Mammary microvascular endothelial cell (primary cell): ENCODE measurements around the genes TRIM72, PYDC1 and GPT2.

DNA sequence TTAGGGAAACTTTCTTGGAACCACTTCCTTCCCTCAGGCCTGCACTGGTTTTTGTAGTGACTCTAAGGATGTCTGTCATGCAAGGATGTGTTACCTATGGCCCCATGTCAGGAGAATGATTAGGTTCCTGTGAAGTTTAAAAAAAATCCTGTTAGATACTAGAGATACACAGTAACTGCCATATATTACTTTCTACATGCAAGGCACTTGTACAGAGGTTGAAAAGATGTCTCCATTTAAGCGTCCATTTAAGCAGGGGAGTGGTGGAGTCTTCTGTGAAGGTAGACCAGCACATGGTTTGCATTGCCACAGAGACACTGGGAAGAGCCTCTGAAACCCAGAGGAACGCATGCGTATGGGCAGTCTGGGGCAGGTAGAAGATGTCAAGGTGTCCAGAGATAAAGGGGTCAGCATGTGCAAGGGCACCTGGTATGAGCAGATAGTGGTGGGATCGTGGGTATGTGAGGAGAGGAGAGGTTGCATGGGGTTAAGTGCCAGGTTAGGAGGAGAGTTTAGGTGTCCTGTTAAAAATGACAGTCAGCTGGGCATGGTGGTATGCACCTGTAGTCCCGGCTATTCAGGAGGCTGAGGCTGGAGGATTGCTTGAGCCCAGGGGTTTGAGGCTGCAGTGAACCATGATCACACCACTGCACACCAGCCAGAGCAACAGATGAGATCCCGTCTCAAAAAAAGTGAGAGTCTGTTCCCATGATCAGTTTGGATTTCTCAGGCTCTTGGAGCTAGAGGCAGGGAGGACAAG lies 3.2 kb downstream of the PYCARD start:
- RAMPAGE, long total RNA = no peak

- RAMPAGE, long total RNA = no peak
Measured at GRCh38 chr16:31213735-31214582, at the start of gene TRIM72. TRIM72 (plus strand) TSS chr16:31214119.

DNA sequence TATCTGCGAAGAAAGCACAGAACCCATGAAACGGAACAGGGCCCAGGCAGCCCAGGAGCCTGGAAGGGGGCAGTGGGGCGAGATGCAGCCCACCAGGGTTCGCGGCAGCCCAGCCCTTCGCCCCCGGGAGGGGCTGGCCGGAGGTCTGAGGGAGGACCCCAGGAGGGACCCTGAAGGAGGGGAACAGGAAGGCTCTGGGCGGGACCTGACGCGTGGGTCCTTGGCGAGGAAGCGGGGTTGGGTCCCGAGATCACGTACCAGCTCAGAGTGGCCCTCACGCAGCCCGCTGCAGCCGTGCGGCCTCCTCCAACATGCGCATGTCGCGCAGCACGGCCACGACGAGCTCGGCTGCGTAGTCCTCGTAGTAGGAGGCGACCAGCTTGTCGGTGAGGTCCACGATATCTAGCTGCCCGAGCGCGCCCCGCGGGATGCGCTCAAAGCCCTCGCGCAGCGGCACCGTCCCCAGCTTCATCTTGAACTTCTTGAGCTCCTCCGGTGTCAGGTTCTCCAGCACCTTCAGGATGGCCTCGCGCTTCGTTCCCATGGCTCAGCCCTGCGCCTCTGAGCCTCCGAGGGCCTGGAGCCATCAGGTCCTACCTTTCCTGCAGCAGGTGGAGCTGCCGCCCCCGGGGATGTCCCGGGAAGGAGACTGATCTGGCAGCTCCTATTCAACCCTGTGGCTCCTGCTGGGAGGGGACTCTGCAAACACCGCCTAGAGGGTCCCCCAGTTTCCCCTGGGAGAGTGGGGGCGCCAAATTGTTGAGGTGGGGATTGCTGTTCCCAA lies at the start of gene PYDC1:
Gene PYDC1 (minus strand): TSS at position 651 of the 784 bp plus-strand sequence.
- RAMPAGE, long total RNA = no peak

DNA sequence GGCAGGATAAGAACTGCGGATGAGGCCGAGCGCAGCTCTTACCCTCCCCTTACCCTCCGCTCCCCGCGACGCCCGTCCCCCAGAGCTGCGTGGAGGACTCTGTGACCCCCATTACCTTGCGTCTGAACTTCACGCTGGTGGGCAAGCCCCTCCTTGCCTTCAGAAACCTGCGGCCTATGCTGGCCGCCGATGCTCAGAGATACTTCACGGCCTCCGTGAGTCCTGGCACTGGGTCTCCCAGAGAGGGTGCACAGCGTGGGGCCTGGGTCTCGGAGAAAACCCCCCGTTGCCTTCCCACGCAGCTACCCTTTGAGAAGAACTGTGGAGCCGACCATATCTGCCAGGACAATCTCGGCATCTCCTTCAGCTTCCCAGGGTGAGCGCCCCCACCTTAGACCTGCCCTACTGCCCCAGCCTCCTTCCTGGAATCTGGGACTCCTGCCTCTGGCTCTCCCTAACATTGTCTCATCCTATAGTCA lies 17.4 kb downstream of the ITGAX start:
- RAMPAGE, long total RNA = no peak

GRCh38 chr16:31395665-31396069 lies 2.5 kb downstream of the ITGAD start:
- RAMPAGE, long total RNA = no peak

DNA sequence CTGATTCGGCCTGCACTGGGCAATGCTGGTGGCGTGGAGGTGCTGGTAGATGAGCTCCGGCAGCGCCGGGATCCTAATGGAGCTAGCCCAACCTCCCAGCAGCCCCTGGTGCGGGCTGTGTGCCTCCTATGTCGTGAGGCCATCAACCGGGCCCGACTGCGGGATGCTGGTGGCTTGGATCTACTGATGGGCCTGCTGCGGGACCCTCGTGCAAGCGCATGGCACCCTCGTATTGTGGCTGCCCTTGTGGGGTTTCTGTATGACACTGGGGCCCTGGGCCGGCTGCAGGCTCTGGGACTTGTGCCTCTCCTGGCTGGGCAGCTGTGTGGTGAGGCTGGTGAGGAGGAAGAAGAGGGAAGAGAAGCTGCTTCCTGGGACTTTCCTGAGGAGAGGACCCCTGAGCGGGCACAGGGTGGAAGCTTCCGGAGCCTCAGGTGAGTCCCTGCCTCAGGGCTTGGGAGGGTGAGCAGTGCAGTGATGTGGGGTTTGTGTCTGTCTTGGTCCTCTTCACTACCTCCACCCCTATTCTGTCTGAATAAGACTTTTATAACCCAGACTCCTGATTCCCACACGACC lies 3.3 kb downstream of the ARMC5 start:
- RAMPAGE, long total RNA = no peak

DNA sequence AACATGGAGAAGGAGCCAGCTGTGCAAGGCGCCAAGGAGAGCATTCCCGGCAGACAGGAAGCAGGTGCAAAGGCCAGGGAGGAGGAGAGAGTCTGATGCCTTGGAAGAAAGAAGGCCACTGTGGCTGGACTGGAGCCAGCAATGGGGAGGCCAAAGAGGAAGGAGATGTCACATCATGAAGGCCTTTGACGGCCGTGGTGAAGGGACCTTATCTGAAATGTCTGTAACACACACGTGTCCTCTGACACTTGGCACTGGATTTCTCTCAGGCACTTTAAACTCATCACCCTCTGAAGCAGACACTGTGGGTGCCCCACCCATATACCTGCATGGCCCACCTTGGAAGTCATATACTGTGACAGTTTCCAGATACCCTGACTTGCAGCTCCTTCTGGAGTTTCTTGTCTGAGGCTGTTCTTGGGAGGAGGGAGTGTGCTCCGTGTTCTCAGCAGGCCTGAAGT lies 2.0 kb upstream of the SLC5A2 start:
- RAMPAGE, long total RNA = no peak

- RAMPAGE, long total RNA = no peak
Measured at GRCh38 chr16:31484472-31485548, 1.9 kb downstream of the SLC5A2 start.

DNA sequence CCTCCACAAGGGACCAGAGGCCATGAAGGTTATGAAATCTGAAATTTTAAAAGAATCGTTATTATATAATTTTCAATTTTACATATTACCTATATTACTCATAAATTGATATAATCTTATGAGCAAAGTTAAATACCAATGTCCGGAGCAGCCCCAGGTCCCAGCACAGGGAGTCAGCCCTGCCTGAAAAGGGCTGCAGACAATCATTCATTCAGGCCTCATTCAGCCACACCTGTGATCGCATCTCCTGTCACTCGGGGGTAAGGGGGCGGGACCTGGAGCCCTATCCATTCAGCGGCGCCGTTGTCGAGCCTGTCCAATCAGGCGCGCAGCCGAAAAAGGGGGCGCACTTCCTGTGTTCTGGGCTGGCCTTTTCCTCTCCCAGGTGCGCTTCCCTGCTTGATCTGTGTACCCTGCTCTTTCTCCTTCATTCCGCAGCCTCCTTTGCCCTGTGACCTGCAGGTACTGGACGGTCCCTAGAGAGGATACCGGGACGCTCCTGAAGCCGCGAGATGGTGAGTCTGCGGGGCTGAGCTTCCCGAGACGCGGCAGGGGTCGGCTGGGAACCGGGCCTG lies 12.7 kb upstream of the KRBOX5 start:
- RAMPAGE, long total RNA = no peak

- RAMPAGE, long total RNA = no peak
Measured at GRCh38 chr16:31703095-31703643, 9.9 kb upstream of the KRBOX5 start.

DNA sequence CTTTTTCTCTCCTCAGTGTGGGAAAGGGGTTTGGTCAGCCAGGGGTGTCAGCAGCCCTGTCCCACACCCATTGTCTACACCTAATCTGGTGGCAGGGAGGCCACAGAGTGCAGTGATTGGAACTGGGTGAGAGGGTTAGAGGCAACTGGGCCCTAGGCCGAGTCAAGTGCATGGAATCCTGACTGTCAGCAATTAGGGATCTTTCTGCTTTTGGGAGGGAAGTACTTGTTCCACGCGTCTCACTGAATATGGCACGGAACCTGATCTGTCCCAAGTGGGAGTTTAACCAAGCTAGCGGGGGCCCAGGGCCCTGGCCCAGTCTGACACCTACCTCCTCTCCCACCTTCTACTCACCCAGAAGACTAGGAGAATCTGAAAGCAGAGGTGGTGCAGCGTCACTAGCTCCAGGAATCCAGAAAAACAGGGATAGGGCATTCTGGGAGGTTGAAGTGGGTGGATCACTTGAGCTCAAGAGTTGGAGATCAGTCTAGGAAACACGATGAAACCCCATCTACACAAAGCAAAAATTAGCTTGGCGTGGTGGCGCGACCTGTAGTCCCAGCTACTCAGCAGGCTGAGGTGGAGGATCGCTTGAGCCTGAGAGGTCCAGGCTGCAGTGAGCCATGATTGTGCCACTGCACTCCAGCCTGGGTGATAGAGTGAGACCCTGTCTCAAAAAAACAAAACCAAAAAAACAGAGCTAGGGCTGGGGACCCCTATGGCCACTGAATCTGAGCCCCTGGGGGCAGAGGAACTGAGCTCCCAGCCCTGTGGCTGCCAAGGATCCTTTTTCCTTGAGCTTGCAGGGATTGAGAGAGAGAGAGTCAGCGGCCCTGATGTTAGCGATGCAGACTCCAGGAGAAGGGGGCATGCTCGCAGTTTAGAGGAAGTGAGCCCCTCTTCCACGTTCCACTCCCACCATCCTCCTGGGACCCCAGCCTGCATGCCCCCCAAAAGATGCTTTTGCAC lies 2.8 kb upstream of the KRBOX5 start:
- RAMPAGE, long total RNA = no peak

GRCh38 chr16:31873393-31873687 lies 267 bp upstream of the ZNF267 start:
- RAMPAGE, long total RNA = no peak

DNA sequence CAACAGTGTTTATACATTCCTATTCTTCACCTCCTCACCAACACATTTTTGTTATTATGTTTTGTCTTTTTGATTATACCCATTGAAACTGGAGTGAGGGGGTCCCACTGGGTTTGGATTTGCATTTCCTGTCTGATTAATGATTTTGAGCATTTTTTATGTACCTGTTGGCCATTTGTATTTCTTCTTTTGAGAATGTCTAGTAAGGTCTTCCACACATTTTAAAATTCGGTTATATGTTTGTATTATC lies 21.9 kb downstream of the ZNF267 start:
- RAMPAGE, long total RNA = no peak

DNA sequence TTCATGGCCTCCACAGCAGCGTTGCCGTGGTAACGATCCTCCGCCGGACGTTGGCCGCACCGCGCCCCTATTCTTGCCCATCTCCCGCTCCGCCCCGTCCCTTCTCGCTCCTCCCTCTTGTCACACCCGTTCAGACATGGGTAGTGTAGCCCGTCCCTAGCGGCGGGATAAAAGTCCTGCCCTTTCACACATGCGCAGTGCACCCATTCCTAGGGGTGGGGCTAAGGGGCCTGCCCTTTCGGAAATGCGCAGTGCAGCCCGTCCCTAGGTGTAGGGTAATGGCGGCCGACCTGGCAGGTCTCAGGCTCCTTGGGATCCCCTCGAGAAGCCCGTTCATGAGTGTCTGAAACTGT lies 849 bp downstream of the TP53TG3D start:
- RAMPAGE, long total RNA = no peak

GRCh38 chr16:34160041-34160336 lies 700.6 kb downstream of the TP53TG3F start:
- RAMPAGE, long total RNA = no peak

GRCh38 chr16:35207423-35207715 lies 1748.0 kb downstream of the TP53TG3F start:
- RAMPAGE, long total RNA = no peak

DNA sequence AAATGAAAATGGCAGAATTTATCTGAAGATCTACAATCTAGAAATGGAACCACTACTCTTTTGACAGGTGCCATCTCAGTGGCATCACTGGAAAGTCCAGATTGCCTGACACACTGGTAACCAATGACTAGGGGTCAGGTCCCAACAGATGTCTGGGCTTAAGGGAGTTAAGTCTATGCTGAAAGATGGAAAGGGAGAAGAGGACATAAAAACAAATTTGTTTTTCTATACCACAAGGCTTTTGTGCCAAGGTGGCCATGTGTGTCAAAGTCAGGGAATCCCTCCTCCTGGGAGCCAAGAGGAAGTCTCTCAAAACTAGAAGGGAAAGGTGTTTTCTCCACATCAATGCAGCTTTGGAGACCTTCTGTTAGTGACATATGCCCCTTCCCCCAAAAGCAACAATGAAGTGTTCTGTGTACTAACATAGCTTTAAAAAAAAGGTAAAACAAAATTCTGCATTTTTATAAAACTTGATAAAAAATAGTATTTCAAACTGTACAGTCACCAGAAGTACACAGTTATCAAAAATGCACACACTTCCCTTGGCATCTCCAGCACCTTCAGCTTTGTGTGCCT lies 2343.0 kb downstream of the TP53TG3F start:
- RAMPAGE, long total RNA = no peak

DNA sequence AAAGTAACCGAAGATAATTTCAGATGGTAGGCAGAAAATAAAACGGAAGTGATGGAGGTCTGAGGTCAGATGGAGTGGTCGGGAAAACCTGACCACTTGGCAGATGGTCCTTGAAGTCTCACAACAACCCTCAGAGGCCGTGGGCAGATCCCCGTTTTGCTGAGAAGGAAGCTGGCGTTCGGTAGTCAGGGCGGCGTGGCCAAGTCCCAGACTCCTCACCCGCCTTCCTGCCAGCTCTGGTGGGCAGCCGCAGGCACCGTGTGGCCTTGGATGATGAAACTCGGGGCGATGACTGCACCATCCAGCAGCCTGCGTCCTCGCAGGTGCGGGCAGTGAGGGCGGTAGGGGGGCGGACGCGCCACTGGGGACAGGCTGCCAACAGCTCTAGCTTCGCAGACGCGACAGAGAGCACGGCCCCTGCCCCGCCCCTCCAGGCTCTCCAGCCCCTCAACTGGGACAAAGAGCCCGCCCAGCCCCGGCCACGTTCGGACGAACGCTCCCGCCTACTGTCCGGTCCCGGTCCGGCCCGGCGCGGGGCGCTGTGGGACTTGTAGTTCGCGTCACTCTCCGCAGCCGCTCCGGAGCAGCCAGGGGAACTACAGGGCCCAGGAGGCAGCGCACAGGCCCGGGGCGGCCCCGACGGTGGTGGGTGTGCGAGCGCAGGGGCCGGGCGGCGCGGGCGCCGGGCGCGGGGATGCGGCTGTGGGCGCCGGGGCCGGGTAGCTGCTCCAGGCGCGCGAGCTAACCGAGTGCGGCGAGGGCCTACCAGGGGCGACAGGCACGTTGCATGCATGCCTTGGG lies at the start of gene GPT2:
Gene GPT2 (plus strand): TSS at position 673 of the 801 bp plus-strand sequence.
- RAMPAGE, long total RNA = no peak

DNA sequence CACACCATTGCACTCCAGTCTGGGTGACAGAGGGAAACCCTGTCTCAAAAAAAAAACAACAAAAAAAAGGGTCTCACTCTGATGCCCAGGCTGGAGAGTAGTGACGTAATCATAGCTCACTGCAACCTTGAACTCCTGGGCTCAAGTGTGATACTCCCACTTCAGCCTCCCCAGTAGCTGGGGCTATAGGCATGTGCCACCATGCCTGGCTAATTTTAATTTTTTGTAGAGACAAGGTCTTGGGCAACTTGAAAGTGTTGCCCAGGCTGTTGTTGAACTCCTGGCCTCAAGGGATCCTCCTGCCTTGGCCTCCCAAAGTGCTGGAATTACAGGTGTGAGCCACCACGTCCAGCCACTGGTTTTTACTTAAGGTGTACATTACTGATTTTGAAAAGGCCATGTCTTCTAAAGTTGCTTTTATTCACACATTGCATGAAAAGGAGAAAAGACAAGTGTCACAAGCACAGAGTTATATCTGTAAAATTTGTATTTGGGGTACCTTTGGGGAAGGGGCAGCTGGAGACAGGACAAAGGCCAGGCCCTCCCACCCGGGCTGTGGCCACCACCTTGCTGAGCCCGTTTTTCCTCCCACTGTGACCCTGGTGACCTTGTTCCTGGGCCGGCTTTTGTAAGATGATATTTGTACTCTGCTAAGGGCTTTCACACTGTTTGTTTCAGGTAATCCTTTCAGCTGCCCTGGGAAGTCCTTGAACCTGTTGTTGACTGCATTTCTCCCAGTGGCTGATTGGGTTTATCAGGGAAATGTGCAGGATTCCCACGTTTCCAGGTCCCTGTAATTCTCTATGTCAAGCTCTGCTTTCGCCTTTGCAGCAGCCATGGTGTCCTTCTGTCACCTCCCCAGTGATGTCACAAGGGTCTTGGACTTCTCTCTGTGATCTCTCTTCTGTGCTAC lies 11.6 kb downstream of the GPT2 start:
- RAMPAGE, long total RNA = no peak

DNA sequence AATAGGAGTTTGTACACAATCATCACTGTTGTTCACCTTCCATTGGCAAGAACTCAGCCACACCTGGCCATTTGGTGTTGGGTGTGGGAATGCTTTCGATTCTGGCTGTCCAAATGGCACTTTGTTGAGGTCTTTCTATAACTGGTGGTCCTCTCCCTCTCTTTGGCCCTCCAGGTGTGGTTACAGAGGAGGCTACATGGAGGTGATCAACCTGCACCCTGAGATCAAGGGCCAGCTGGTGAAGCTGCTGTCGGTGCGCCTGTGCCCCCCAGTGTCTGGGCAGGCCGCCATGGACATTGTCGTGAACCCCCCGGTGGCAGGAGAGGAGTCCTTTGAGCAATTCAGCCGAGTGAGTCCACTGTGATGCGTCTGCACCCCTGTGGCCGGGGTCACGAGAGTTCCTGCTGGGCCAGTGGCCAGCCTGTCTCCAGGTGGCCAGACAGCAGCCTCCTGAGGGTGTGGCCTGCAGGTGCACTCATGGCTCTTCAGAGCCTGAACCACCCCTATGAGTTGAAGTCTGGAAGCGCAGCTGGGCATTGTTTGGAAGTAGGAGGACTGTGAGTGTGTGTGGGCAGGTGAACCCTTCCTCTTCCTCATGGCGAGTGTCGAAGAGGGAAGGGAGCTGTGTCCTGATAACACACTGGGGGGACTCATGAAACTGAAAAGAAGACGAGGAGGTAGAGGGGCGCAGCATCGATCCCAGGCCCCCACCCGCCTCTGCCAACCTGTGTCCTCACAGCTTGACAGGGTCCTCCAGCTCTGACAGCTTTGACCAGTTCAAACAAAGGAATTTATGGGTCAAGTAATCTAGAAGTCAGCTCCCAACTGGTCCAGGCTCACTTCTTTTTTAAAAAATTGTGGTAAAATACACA lies 38.1 kb downstream of the GPT2 start:
- RAMPAGE, long total RNA = no peak